Measurements from ENCODE around the gene HECTD1.

- RRBS, result no CpG with 5 or more reads among the region's 5 CpGs
Observed at GRCh38 chr14:24435865-24436275, 6.1 kb downstream of the KHNYN start.

- RRBS, result no CpG with 5 or more reads among the region's 3 CpGs
Observed at GRCh38 chr14:24680598-24680918, 46.6 kb upstream of the GZMB start.

DNA sequence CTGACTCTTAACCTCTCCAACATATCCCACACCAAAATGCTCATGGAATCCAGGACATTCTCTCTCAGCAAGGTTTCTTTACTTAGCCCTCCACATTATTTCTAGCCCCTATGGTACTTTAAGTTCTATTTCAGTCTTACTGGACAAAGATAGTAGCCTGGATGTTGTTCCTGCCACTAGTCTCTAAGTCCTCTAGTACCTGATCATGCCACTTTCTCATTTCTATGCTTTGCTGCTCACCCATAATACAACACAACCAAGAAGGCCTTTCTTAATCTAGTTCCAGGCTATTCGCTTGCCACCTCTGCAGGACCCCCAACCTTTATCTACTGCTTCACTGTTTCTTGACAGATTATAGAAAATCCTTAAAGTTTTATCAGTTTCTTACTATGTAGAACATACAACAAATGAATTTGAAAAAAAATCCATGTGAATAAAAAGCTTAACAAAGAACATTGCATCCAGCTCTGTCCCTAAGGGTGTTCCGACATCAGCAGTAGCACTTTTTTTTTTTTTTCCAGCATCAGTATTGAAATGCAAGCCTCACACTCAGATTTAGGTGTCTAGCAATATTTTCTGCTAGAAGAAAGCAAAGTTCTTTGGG is 193.6 kb upstream of the GZMB start:
- RRBS, result no CpG with 5 or more reads among the region's 2 CpGs

DNA sequence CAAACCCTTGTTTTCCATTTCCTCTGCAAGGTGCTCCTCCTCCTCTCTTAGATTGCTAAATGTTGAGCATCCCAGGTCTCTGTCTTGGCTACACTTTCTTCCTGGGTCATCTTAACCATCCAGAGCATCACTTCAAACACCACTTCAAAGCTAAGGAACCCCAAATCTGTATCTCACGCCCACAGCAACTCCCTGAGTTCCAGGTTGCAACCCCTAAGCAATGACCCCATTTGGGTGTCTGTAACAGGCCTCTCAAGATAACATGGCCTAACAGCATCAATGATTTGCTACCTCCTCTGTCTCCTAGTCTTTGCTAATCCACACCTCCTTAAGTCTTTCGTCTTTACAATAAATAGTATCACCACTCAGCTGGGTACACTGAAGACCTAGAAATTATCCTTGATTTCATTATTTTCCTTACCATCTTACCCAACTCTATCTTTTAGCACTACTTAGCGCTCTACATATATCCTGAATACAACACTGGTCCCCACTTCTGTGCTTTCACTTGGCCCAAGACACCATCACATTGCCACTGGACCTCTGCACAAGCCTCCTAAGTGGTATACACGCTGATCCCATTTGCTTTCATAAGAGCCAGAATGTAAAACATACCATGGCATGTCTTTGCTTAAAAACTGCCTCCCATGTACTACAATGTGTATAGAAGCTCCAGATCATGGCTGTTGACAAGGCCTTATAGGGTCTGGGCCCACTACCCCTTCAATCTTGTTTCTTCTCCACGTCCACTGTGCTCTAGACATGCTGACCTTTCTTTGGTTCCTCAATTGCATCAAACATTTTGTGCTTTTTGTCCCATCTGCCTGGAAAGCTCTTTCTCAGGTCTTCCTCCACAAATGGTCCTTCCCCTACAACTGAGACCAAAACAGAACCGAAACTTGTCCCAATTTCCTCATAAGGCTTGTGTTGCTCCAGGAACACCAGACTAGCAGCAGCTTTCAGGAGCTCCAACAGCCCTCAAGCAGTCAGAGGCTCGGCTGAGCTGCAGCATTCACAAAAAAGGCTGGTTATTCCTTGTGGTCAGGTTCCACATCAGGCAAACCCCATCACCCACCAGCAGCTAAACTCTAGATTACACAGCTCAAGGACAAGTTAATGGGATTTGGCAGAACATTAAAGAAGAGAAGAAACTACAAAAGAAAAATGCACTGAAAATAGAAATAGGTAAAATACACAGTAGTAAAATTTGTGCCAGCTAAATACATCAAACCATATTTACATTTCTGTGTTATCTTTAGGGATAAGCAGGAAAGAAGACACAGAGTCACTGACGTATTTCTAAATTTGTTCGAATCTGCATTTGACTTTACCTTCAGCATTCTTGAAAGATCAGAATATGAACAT is 141.7 kb downstream of the STXBP6 start:
- RRBS, result no CpG with 5 or more reads among the region's 9 CpGs

GRCh38 chr14:25111006-25111746 is 61.2 kb upstream of the STXBP6 start:
- RRBS, result no CpG with 5 or more reads among the region's 2 CpGs

DNA sequence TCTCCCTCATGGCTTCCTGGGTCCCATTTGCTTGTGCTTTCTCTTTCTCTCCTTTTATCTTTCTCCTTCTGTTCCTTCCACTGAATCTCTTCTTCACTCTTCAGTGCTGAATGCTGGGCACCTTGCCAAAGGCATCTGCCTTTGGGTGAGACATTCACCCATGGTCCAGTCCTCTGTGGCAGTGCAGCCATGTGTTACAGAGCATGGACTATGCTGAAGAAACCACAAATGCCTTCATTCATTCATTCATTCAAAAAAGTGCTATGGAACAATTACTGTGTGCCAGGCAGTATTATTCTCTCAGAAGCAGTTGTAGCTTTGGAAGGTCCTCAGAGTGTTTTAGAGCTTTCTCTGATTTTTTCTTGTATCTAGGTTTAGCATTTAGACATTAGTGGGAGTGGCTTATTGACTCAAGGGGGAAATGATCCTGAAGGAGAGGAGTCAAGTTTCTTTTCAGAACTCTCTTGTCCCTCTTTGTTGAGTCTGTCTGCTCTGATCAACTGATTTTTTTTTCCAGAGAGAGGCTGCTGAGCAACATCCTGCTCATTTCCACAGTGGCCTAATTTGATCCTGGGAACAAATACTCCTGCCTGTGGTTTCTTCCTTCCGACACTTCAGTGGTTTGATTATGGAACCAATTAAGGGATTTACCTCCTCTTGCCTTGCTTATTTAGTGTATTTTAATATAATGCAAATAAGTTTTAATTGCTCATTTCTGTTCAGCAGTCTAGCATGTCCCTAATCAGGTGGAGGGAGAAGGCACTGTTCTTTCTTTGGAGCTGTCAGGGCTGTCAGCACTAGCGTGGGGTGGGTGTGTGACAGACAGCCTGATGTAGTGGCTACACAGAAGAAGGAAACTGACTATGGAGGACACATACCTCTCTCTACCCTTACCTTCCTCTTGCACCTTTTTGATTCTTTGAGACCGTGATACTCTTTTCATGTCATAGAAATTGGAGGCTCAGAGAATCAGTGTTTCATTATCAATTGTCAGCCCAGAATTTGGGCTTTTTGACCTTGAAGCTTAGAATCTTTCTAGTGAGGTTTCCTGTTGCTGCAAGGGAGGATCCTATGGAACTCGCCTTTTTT is 344.8 kb upstream of the STXBP6 start:
- RRBS, result no CpG with 5 or more reads among the region's 4 CpGs

DNA sequence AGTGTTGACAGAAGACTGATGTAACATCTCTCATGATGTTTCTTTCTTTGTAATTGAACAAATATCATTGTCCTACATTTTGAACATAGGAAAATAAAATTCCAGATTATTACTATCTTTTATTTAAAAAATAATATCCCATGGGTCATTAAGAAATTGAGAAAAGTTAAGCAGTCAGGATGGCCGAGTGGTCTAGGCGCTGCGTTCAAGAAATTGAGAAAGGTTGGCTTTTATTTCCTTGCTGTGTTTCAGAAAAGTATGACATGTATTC is 728.4 kb upstream of the FOXG1 start:
- RRBS, result no CpG with 5 or more reads among the region's 3 CpGs

- RRBS, result no CpG with 5 or more reads among the region's 2 CpGs
Observed at GRCh38 chr14:28504475-28504941, 262.1 kb upstream of the FOXG1 start.

DNA sequence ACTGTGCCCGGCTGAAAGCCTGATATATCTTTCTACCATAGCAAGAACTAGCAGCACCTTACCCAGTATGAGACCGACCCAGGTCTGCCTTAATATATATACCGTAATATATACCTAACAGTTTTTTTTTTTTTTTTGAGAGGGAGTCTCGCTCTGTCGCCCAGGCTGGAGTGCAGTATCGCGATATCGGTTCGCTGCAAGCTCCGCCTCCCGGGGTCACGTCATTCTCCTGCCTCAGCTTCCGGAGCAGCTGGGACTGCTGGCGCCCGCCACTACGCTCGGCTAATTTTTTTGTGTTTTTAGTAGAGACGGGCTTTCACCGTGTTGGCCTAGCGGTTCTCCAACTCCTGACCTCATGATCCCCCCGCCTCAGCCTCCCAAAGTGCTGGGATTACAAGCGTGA is 63.4 kb downstream of the FOXG1 start:
- RRBS, result no CpG with 5 or more reads among the region's 22 CpGs

DNA sequence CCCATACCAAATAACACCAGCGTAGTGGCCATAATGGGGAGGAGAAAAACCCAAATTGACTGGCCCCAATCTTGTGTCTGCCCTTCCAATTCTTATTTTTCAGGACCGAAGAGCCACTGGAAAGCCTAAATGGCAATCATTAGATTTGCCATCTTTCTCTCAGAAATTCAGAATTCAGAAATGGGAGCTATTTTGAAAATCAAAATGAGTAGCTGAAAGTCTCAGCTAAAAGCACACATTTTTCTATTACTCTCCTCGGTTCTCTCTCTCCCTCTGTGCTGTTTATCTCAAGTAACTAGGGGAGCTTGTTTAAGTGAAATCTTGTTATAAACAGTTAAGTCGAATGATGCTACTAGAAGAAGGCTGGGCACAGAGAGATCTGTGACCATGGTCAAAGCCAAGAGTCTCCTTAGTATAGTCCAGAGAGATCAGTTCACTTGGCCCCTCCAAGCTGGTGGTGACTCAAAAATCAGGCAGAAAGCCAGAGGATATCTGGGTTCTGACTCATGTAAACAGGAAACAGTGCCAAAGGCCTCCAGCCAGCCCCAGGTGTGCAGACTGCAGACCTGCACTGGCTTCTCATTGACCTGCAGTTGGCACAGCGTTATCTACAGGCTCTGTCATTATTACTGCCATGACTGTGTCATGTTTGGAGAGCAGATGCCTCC is 295.5 kb upstream of the PRKD1 start:
- RRBS, result no CpG with 5 or more reads among the region's 5 CpGs

DNA sequence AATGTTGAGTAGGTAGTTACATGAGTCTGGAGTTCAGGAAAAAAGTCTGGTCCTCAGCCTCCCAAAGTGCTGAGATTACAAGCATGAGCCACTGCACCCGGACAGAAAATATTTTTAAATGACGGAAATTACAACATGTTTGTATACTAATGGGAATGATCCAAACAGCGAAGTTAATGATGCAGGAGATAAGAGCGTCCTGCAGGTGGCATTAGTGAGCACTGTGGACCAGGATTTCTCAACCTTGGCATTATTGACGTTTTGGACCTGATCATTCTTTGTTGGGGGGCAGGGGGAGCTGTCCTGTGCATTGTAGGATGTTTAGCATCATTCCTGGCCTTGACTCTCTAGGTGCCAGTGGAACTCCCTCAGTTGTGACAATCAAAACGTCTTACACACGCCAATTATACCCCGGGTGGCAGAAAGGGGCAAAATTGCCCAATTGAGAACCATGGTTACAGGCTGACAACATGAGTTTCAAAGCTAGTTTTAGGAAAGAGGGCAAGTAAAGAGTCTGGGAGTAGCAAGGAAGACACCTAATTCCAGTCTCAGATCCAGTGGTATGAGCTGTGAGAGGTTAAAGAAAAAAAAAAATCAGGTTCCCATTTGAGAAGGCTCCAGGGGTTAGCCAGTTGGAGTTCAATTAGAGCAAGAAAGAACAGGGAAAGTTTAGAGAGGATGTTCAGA is 34.2 kb downstream of the SCFD1 start:
- RRBS, result no CpG with 5 or more reads among the region's 8 CpGs

DNA sequence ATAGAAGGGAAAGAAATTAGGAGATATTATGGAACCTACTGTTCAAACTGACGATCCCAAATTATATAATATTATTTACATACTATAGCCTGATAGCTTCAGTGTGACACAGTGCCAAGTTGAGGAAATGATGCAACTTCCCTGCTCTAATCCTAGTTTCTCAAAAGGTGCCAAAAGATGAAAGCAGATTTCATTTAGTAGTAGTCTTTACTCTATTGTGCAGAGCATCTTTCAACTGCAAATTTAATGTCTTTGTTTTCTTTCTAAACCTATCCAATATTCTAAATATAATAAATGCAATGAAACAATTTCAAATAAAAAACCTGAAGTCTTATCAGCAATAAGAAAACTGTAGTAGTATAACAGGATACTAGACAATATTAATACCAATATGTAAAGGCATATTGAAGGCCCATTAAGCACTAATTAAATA is 47.0 kb downstream of the COCH start:
- RRBS, result no CpG with 5 or more reads among the region's 1 CpG

DNA sequence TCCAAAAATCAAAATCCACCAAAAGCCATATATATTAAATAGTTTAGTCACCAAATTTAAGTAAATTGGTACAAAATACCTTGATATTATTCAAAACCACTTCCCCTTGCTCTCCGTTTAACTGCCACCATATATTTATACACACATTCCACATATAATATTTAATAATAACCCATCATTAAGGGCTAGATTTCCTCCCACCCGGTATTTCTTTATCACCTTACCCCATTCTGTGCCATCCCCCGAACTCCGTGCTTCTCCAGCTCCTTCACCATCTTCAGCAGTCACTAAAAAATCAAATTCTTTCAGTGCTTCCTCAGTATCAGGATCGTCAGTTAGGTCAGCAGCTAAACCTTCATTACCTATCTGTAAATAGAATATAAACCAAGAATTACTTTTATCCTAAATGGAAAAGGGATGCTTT is 60.6 kb downstream of the COCH start:
- RRBS, result no CpG with 5 or more reads among the region's 5 CpGs

- RRBS, result no CpG with 5 or more reads among the region's 8 CpGs
Observed at GRCh38 chr14:31121122-31121785, 86.3 kb downstream of the HECTD1 start.

GRCh38 chr14:31207439-31208089 is at the start of gene HECTD1:
HECTD1 (minus strand) TSS chr14:31207793.
- RRBS, result 1% methylated on average over 25 of the region's 89 CpGs

- RRBS, result no CpG with 5 or more reads among the region's 7 CpGs
Observed at GRCh38 chr14:31251362-31252034, 43.9 kb upstream of the HECTD1 start.

DNA sequence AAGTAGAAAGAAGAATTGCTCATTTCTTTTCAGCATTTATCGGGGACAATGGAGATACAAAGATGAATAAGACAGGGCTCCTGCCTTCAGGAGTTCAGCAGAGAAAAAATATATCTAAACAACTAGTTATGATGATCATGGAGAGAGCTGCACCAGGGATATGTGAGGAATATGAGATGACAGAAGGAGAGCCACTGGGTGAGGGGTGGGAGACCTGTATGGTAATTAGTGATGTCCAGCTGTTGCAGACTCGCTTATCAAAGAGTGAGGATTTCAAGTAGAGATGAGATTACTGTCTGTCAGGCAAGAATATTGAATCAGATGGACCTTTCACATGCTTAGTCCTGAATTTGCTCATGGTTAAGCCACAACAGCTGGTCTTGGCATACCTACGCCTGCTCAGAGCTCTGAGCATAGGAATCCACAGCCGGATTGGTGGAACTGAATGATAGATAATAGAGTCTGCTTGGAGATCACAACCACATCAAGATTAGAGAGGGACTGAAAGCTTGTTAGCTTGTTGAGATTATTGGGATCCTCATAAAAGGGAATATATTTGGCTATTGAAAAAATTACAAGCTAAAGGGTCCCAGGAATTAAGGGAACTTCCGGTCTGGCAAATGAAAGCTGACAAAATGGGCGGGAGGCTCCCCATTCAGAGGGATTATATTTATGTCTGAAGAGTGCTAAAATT is 115.2 kb upstream of the ARHGAP5 start:
- RRBS, result no CpG with 5 or more reads among the region's 6 CpGs

GRCh38 chr14:31966658-31967074 is 110.4 kb upstream of the ARHGAP5 start:
- RRBS, result no CpG with 5 or more reads among the region's 3 CpGs

GRCh38 chr14:32454071-32454559 is 125.0 kb downstream of the AKAP6 start:
- RRBS, result no CpG with 5 or more reads among the region's 5 CpGs

DNA sequence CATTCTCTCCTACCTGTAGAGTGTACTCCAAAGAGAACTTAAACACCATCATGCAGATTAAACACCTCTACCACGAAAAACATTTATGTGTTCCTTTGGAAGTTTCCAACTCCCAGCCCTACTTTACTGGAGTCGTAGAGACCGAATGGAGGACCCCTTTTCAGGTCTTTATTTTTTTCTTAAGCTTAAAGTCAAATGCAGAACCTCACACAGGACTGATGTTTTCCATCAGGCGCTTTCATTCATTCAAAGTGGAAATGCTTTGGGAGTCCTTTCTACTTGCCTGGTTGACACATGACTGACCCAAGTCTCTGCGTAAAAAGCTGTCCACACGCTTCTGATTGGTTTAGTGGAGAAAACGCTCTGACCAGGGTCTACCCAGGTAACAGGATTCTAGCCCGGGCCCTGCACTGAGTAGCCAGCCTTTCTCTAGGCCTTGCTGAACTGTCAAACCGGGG is 1.1 kb upstream of the NPAS3 start:
- RRBS, result 44% methylated on average over 1 of the region's 9 CpGs

Measured in skeletal muscle cell (primary cell).